Colic lymph node (tissue), 1 donor: ENCODE measurements around the genes GGTA1, LHX6 and ZBTB26.

GRCh38 chr9:121303953-121304356, 36.0 kb downstream of the GSN start:
- PRO-cap: no peak

GRCh38 chr9:121309521-121310226, 41.7 kb downstream of the GSN start:
- PRO-cap: no peak

- PRO-cap: unidirectional peak, plus-strand start at chr9:121368997
Observed at GRCh38 chr9:121368763-121369247, 1.2 kb downstream of the STOM start.

DNA sequence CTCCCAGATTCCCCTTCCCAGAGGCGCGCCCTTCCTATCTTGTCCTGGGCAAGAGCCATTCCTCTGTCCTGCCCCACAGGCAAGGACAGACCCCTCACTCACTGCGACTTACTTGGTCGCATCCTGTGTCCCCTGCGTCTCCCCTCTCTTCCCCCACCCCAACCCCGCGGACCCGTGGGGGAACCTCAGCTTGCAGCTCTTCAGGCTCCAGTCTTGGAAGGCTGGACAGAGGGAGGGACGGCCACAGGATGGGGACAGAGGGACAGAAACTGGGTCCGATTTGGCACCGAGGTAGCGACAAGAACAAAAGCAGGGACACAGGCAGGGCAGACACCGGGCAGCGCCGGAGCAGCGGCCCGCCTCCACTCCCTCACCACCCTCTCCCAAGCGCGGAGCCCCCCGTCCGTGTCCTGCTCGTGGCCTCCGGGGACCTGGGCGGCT, 430 bp downstream of the GGTA1 start:
- PRO-cap: no peak

- PRO-cap: bidirectional peak, plus-strand start at chr9:121499831, minus-strand start at chr9:121499748
Observed at GRCh38 chr9:121499635-121500497, at the start of gene GGTA1. Gene GGTA1, minus strand, starts transcription at chr9:121499844.

GRCh38 chr9:121619831-121620510, 31.5 kb upstream of the DAB2IP start:
- PRO-cap: no peak

GRCh38 chr9:121636137-121636958, 15.1 kb upstream of the DAB2IP start:
- PRO-cap: no peak

DNA sequence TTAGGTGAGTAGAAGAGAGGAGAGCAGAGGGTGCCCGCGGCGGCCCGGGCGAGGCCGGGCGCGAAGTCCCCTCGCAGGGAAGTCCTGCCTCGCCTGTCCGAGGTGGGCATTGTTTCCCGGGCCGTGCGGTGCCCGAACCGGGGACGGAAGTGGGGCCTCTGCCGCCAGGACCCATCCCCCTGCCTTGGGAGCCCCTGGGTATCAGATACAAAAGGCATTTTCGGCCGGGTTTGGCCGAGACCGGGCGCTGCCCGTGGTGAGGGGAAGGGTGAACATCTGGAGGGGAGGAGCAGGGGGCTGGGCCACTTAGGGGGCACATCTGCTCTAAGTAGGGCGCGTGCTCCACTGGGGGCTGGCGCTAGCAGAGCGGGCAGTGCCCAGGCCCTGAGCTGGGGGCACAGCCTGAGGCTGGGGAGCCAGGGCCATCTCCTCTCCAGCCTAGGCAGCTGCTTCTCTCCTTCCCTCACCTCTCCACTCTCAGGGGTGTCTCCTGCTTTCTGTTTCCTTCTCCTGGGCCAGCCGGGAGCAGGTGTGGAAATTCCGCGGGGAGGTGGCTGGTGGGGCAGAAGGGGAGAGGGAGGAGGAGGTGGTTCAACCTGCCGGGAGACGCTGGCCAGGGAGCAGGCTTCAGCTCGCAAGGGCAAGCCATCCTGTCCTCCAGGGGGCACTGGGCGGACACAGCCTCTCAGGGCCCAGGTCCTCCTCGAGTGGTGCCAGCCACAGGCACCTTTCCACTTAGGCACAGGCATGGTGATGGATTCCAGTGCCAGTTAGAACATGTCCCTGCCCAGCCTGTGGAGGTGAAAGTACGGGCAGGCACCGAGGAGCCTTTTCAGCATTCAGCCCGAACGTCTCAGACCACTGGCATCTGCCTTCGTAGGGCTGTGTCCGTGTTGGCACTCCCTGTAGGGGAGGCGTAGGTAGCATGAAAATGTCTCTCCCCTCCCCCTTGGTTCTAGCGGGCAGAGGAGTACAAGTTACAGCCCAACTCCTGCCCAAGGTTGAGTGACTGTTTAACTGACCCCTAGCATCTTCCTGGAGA, 48.5 kb downstream of the DAB2IP start:
- PRO-cap: no peak

- PRO-cap: no peak
Observed at GRCh38 chr9:121736760-121737319, 85.4 kb downstream of the DAB2IP start.

DNA sequence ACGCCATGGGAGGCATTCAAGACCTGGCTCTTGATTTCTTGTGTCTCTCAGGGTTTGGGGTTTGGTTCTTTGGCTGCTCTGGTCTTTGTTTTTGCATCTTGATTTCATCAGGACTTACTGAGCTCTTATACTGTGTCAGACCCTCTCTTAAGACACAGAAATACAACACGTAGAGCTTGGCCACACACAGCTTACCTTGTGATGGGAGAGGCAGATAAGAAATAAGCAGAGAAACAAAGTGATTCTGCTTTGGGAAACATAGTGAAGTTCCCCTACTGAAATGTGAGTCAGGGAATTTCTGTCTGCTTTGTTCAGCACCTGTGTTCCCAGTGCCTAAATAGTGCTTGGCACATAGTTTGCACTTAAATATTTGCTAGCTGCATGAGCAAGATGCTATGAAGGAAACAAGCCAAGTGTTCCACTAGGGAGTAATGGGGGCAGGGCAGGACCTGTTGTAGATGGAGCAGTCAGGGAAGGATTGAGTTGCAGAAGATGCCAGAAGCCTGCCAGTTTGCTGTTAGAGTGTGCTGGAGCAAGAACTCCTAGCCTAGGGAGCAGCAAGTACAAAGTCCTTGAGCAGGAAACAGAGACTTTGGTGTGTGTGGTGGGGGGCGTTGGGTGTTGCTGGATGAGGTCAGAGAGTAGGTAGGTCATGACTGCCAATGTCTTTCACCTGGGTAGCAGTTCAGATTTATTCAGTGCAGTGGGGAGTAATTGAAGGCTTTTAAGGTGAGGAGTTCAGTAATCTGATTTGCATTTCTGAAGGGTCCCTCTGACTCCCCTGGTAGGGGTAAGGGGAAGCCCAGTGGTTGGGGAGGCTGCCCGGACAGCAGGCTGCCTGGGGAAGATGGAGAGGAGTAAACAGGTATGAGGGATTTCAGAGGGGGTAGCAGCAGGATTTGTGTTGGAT, 87.5 kb downstream of the DAB2IP start:
- PRO-cap: no peak

DNA sequence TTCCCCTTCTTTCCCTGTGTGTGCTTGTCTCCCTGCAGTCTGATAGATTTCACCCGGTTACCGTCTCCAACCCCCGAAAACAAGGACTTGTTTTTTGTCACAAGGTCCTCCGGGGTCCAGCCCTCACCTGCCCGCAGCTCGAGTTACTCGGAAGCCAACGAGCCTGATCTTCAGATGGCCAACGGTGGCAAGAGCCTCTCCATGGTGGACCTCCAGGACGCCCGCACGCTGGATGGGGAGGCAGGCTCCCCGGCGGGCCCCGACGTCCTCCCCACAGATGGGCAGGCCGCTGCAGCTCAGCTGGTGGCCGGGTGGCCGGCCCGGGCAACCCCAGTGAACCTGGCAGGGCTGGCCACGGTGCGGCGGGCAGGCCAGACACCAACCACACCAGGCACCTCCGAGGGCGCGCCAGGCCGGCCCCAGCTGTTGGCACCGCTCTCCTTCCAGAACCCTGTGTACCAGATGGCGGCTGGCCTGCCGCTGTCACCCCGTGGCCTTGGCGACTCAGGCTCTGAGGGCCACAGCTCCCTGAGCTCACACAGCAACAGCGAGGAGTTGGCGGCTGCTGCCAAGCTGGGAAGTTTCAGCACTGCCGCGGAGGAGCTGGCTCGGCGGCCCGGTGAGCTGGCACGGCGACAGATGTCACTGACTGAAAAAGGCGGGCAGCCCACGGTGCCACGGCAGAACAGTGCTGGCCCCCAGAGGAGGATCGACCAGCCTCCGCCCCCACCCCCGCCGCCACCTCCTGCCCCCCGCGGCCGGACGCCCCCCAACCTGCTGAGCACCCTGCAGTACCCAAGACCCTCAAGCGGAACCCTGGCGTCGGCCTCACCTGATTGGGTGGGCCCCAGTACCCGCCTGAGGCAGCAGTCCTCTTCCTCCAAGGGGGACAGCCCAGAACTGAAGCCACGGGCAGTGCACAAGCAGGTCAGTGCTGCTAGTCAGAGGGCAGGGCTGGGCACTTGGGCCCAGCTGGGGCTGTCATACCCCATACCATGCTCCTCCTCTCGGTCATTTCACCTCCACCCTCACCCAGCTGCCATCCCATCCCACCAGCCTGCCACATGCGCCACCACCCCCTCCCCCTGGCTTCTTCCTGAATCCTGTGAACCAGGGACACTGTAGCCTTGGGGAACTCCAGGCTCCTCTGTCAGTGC, 121.5 kb downstream of the DAB2IP start:
- PRO-cap: no peak

- PRO-cap: no peak
Observed at GRCh38 chr9:122228592-122229412, at the start of gene LHX6. Gene LHX6, minus strand, starts transcription at chr9:122228957.

DNA sequence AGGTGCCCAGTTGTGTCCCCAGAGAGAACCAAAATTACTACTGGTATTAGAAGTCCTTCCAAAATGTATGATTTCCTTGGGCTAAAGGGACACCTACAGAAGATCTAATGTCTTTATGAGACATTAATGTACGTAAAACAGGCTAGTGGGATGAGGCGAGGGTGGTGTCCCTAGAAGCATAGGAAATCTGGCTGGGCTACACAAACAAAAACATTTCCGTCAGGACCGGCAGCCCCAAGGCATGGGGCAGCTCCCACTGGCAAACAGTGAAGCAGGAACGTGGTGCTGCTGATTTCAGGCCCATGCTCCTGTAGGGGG, 42.2 kb downstream of the MRRF start:
- PRO-cap: no peak

DNA sequence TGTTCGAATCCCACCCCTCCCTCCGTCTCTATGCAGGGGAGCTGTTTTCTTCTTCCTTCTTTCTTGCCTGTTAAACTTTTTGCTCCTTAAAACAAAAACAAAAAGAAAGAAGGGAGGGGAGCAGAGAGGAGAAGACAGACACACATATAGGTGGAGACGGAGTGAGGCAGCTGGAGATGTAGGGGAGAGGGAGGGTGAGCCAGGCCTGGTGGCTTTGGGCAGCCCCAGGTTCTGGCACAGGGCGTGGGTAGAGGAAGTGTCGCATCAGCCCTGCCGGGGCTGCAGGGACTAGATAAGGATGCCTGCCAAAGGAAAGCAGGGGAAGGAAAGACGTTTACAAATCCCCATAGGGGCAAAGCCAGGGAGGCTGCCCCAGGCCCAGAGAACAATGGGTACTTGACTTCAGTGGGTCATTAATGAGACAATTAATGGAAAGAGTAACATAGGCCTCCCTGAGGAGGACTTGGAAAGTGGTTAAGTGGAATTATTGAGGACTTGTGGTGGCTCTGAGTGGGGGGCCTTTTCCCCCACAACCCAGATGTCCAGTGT, 38.7 kb upstream of the PTGS1 start:
- PRO-cap: no peak

DNA sequence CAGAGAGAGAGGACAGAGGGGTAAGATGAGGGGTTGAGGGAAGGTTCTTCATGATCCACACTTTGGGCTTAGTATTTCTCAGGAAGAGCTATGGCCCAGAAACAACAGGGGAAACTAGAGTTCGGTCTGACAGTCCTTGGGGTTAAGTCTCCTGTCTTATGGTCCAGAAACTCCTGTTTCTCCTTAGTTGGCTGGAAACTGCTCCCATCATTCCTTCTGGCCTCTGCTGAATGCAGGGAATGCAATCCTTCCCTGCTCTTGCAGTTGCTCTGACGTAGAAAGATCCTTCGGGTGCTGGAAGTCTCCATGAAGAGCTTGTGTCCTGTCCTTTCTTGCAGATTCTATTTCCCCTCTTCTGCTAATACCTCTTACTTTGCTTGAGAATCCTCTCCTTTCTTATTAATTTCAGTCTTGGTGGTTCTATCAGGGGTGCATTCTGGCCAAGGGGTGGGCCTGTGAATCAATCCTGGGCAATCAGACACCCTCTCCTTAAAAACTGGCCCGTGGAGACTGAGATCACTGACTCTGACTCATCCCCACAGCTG, 23.5 kb downstream of the PTGS1 start:
- PRO-cap: no peak

DNA sequence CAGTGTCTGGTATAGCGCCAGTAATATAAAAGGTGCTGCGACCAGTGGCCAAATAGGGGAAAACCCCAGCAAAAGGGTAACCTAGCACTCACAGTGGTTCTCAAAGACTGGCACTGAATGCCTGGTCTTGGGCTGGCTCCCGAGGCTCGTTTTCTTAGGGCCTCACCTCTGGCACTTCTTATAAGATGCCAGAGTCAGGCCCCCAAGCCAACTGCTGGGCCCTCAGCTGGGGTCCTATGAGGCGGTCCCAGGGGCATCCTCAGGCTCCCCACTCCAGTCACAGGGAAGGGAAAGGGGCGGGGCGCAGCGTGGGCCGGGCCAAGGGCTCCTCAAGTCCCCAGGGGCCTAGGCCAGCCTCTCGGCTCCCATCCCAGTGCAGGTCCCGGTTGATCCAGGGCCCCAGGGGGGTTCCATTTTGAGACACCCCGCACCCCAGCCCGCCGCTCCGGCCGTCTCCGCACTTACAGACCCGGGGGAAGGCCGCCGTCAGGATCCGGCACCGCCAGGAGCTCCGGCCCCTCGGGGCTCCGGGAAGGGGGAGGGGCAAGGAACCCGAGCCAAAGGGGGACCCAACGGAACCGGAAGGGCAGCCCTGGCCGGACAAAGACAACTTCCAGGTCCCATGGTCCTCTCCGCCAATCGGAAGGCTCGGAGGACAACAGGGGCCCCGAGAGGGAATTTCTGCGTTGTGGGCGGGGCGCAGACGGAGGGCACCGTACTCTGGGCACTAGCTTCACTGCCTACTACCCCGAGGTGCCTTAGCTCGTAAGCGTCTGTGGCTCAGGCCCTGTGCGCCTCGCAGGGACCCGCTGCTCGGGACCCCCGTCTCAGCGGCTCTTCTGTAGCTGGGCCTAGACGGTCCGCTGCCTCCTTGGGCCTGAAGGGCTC, at the start of gene ZBTB26:
Gene ZBTB26, minus strand, starts transcription at position 541 of the 888 bp plus-strand sequence.
- PRO-cap: bidirectional peak, plus-strand start at position 743 of the sequence, minus-strand start at position 535 of the sequence

DNA sequence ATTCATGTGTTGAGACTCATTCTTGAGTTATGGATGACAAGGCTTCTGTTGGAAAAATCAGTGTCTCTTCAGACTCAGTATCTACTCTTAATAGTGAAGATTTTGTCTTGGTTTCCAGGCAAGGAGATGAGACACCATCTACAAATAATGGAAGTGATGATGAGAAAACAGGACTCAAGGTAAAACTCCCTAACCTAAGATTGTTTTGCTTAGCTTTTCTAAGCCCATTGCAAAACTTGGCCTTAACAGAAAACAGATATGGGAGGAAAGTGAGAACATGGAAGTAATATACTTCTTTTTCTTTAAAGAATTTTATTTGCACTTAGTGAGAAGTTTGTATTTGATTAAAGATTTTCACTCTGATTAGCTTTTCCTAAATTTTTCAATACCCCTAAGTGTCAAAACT, 16.2 kb downstream of the RABGAP1 start:
- PRO-cap: no peak

GRCh38 chr9:123089532-123090181, 56.2 kb downstream of the GPR21 start:
- PRO-cap: no peak

GRCh38 chr9:123106497-123107532, 73.3 kb downstream of the GPR21 start:
- PRO-cap: no peak

GRCh38 chr9:123109317-123110062, 76.0 kb downstream of the GPR21 start:
- PRO-cap: no peak